SK-N-SH (cell line): Measurements from ENCODE around the gene MITF.

- RRBS = 79% methylated on average over 1 of the region's 6 CpGs
CAGE:
- cytosol, long polyA plus RNA = no peak
- long polyA plus RNA = no peak
- nucleus, long polyA plus RNA = no peak
Measured at GRCh38 chr3:69236685-69237490, 114.5 kb upstream of the LMOD3 start.

DNA sequence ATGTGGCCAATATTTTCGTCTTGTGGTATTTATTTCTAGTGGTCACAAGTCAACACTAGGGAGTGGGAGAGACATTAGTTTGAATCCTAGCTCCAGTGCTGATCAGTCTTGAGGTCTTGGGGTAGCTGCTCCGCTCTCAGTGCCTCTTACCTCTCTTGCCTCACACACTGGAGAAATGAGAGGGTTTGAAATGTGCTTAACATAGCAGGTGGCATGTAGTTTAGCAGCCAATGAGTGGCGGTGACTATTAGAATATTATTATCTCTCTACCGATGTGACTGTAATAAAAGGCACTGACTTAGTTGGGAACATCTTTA is 92.7 kb downstream of the FRMD4B start:
- RRBS = no CpG with 5 or more reads among the region's 4 CpGs
CAGE:
- cytosol, long polyA plus RNA = no peak
- long polyA plus RNA = no peak
- nucleus, long polyA plus RNA = no peak

- RRBS = no CpG with 5 or more reads among the region's 5 CpGs
CAGE:
- cytosol, long polyA plus RNA = no peak
- long polyA plus RNA = no peak
- nucleus, long polyA plus RNA = no peak
Measured at GRCh38 chr3:69359511-69359951, 26.4 kb downstream of the FRMD4B start.

DNA sequence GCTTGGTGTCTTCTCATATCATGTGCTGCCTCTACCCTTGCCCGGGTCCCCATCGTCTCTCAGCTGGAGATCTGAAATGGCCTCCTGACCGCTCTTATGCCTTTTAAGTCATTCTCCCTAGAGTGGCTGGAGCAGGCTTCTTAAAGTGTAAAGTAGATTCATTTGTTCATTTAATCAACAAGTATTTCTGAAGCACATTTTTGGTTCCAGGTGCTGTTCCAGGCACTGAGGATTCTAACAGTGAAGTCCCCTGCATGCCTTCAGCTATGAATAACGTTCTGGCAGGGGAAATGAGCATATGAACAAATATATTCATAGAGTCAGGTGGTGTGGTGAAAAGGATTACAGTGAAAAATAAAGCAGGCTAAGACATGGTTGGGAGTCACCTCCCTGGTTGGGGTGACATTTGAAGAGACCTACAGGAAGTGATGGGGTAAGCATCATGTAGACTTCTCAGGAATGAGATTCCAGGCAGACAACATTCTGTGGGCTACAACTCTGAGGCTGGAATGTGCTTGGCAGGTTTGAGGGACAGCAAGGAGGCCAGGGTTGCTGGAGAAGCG is 15.1 kb downstream of the FRMD4B start:
- RRBS = no CpG with 5 or more reads among the region's 5 CpGs
CAGE:
- cytosol, long polyA plus RNA = no peak
- long polyA plus RNA = no peak
- nucleus, long polyA plus RNA = no peak

GRCh38 chr3:69484707-69485503 is 99.0 kb upstream of the FRMD4B start:
- RRBS = no CpG with 5 or more reads among the region's 7 CpGs
CAGE:
- cytosol, long polyA plus RNA = no peak
- long polyA plus RNA = no peak
- nucleus, long polyA plus RNA = no peak

DNA sequence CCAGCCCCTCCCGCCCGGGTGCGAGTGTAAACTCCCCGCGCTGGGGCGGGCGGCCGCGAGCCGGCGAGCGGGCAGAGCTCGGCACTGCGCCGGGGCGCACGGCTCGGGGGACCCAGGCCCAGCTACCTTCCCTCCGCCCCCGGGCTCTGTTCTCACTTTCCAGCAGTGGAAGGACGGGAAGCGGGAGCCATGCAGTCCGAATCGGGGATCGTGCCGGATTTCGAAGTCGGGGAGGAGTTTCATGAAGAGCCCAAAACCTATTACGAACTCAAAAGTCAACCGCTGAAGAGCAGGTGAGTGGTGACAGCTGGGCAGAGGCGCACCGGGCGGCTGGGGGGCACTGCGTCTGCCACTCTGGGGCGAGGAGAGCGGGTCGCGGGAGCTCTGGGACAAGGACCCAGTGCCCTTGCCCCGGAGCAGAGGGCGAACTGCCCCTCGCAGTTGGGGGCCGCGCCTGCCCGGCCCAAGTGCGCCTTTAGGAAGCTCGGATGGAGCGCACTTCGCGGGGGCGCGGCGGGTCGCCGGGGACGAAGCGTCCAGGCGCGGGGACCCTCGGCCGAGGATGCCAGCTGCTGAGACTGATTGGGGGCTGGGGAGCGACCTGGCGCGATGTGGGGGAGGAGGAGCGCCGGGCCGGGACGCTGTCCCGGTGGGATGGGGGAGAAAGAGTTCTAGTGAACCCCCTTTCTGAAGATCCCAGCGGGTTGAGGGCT is at the start of gene MITF:
MITF (plus strand) TSS at position 56 of the 713 bp plus-strand sequence.
- RRBS = 1% methylated on average over 54 of the region's 69 CpGs
CAGE:
- cytosol, long polyA plus RNA = no peak
- long polyA plus RNA = no peak
- nucleus, long polyA plus RNA = no peak

DNA sequence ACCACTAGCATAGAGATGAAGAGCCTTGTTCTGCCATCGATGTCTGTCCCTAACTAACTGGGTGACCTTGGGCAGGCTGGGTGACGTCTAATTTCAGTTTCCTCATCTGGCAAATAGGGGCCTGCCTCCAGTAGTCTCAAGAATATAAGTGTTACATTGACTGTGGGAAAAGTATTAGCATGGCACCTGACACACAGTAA is 5.0 kb downstream of the MITF start:
- RRBS = no CpG with 5 or more reads among the region's 2 CpGs
CAGE:
- cytosol, long polyA plus RNA = no peak
- long polyA plus RNA = no peak
- nucleus, long polyA plus RNA = no peak

GRCh38 chr3:69936442-69936954 is 197.2 kb downstream of the MITF start:
- RRBS = no CpG with 5 or more reads among the region's 6 CpGs
CAGE:
- cytosol, long polyA plus RNA = no peak
- long polyA plus RNA = no peak
- nucleus, long polyA plus RNA = no peak

- RRBS = no CpG with 5 or more reads among the region's 4 CpGs
CAGE:
- cytosol, long polyA plus RNA = no peak
- long polyA plus RNA = no peak
- nucleus, long polyA plus RNA = no peak
Measured at GRCh38 chr3:70889590-70890007, 577.2 kb upstream of the MDFIC2 start.

DNA sequence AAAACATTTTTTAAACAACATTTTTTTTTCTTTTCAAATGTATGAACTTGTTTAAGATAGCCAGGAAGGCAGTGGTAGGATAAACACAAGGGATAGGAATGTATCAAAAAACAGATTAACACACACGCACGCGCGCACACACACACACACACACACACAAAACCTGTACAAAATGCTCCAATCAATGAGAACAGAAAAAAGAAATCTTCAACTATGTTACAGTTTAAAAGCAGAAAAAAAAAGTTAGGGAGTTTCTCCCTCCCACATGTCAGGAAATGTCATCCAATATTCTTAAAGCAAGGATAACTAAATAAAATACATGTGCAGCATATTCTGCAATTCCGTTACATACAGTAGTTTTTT is 627.8 kb downstream of the FOXP1 start:
- RRBS = no CpG with 5 or more reads among the region's 5 CpGs
CAGE:
- cytosol, long polyA plus RNA = no peak
- long polyA plus RNA = no peak
- nucleus, long polyA plus RNA = start-site peak on the minus strand centred at position 269 of the sequence, 38 bp wide, 24 and 43 reads in 2 replicates

DNA sequence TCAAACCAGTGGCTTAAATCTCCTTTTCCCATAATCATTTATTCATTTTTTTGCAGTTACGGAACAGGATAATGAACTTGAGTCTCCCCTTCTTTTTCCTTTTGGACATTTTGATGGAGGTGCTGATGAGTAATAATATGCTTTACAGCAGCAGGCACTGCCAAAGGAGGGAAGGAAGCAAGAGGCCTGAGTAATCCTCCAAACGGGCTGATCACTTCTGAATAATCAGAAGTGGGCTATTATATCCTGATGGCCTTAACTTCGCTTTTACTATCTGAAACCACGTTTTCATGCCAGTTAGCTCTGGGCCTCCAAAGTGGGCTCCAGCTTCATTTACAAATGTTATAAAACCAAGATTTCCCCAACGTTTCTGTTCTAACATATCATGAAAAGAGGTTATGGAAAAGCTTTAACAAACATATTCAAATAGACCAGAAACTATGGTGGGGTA is 527.1 kb downstream of the FOXP1 start:
- RRBS = no CpG with 5 or more reads among the region's 5 CpGs
CAGE:
- cytosol, long polyA plus RNA = no peak
- long polyA plus RNA = no peak
- nucleus, long polyA plus RNA = no peak

DNA sequence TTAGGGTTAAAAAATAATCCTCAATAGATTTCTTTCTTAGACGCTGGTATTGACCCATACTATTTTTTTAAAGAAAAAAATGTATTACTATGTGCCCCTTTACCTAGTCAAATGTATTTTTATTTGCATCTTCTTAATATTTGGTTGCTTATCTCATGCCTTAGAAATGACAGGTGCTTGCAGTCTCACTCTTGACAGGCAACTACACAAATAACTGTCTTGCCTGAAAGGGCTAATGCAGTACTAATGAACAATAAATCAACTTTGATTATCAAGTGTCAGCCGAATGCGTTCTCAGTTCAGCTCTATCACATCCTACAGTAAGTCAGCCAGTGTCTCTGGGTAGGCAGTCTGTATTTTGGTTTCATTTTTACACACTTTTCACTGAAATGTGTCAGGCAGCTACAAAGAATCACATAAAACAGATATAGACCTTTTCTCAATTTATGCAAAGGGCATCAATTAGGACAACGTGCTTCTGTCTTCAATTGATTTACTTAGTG is 520.7 kb downstream of the FOXP1 start:
- RRBS = no CpG with 5 or more reads among the region's 4 CpGs
CAGE:
- cytosol, long polyA plus RNA = no peak
- long polyA plus RNA = no peak
- nucleus, long polyA plus RNA = no peak

- RRBS = no CpG with 5 or more reads among the region's 8 CpGs
CAGE:
- cytosol, long polyA plus RNA = no peak
- long polyA plus RNA = no peak
- nucleus, long polyA plus RNA = no peak
Measured at GRCh38 chr3:71137000-71137971, 446.2 kb downstream of the FOXP1 start.

DNA sequence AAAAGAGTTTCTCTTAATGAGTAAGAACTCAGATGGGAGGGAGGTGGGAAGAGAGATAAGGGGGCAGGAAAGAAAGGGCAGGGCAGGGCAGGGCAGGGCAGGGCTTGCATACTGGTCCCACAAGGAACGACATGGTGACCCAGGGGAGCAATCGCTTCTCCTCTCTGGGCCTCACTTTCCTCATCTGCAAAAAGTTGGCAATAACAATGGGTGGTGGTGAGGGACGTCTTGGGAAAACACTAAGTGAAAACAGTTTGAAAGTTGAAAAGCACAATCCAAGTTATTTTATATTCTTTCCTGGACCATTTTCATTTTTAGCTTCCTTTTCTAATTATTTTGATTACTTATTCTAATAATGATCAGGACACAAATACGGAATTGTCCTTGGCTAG is 440.6 kb downstream of the FOXP1 start:
- RRBS = no CpG with 5 or more reads among the region's 4 CpGs
CAGE:
- cytosol, long polyA plus RNA = no peak
- long polyA plus RNA = no peak
- nucleus, long polyA plus RNA = no peak

DNA sequence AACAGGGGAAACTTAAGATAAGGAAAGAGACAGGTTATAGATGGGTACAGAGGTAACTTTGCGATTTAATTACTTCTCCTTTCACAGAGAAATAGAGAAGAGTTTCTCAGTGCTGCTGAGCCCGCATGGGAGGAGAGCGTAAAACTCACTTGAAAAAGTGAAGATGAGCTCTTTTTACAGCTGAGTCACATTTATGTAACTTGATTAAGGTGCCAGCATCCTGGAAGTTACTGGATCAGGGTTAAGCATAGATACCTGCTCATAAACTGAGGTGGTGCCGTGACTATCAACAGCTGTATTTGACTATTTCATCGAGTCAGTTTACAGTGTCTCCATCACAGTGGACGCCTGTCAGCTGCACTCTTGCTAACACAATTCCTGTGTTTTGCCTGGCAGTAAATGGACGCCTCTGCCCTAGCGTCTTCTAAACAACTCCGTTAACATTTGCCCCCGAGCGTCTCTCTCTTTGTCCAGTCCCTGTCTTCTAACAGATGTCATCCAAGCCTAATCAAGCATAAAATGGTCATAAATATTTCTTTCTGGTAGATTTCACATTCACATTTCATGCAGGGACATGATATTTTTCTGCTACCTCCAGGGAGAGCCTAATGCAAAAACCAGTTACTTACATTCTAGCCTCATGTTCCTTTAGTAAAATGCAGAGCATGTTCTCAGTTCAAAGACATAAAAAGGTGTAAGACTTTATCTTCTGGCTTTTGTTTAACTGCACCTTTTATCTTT is 414.5 kb downstream of the FOXP1 start:
- RRBS = no CpG with 5 or more reads among the region's 11 CpGs
CAGE:
- cytosol, long polyA plus RNA = no peak
- long polyA plus RNA = no peak
- nucleus, long polyA plus RNA = no peak

DNA sequence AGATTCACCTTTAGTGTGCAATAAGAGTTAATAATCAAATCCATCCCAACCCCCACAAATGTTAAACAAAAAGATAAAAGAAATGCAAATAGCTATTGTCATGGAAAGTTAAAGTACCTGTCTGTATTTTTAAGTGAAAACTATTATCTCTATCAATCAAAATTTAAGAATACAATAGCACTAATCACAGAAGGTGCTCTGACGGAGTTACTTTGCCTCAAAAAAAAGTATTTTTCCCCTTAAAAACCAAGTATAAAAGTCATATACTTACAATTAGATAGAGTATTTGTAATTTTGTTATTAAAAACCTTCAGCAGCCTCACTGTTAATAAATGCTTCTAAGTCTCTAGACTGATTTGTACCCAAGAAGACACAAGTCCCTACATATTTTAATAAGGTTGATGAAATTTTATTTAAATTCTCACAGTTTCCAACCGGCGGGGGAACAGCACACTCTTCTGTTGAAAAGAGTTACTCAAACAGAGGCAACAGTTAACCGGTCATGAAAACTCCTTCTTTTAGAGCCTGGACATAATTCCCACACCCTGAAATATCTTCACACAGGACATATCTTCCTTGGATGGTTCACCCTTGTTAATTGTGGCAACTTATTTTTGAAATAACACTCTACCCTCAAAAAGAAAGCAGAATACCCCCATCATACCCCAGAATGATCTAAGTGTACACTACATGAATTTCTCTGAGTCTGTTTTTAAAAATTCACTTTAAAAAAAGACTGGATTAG is 278.9 kb downstream of the FOXP1 start:
- RRBS = 95% methylated on average over 1 of the region's 4 CpGs
CAGE:
- cytosol, long polyA plus RNA = no peak
- long polyA plus RNA = no peak
- nucleus, long polyA plus RNA = no peak

DNA sequence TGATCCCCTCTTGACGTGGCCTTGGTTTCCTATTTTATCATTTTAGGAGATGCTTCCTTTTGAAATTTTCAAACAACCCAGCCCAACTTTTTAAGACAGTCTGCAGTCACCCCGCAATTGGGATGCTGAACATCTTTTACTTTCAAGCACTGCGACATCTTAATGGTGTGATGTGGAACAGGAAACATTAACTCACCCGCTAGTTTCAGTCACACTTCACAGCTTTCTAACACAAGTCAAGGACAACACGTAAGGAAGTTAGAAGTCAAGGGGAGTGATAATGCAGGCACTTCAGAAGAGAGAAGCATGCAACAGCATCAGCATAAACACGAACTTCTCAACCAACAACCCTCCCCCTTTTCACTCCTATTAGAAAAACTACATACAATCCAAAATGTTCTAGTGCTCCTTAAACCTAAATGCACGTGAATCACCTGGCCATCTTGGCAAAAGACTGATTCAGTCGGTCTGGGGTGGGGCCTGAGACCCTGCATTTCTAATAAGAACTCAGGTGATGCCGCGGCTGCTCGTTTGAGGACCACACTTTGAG is 161.5 kb downstream of the FOXP1 start:
- RRBS = no CpG with 5 or more reads among the region's 11 CpGs
CAGE:
- cytosol, long polyA plus RNA = no peak
- long polyA plus RNA = no peak
- nucleus, long polyA plus RNA = no peak

DNA sequence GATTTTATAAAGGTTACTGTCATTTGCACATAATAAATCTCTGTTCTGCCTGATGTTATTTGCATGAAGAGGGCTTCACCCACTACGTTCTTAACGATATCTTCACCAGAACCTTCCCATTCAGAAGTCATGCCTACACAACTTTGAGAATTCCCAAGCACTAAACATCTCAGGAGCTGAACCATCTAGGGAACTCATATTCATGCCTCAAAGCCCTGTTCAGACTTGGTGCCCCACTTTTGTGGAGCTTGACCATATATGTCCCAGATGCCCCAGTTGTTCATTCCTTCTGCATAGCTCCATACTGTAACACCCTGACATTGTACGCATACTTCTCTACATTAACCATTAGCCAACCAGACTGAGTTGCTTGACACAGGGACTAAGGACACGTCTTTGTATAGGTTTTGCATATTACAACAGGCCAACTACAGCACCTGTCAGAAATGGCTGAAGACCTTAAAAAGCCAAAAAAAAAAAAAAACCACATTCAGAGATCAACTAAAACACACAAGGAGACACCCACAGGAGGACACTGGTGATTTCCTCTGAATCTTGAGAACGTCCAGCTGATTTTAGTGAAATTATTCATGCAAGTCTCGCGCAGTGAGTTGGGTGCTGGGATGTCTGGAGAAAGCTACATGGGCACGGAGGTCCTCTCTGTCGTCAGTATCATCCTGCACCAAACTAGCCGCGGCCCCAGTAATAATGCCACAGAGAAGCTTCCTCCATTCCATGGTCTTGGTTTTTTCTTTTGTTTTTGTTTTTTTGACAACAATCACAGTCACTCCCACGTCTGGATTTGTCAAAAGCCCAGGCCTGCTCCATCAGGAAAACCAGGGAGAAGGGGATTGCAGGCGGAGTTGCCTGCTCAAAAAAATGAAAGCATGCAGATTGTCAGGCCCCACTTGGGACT is 141.4 kb downstream of the FOXP1 start:
- RRBS = no CpG with 5 or more reads among the region's 13 CpGs
CAGE:
- cytosol, long polyA plus RNA = no peak
- long polyA plus RNA = no peak
- nucleus, long polyA plus RNA = no peak

GRCh38 chr3:71447756-71448163 is 135.8 kb downstream of the FOXP1 start:
- RRBS = no CpG with 5 or more reads among the region's 5 CpGs
CAGE:
- cytosol, long polyA plus RNA = no peak
- long polyA plus RNA = no peak
- nucleus, long polyA plus RNA = no peak

- RRBS = no CpG with 5 or more reads among the region's 8 CpGs
CAGE:
- cytosol, long polyA plus RNA = no peak
- long polyA plus RNA = no peak
- nucleus, long polyA plus RNA = no peak
Measured at GRCh38 chr3:71462842-71463301, 120.7 kb downstream of the FOXP1 start.